Sciatic nerve (tissue), 1 donor: ENCODE measurements around a stretch of chr3.

DNA sequence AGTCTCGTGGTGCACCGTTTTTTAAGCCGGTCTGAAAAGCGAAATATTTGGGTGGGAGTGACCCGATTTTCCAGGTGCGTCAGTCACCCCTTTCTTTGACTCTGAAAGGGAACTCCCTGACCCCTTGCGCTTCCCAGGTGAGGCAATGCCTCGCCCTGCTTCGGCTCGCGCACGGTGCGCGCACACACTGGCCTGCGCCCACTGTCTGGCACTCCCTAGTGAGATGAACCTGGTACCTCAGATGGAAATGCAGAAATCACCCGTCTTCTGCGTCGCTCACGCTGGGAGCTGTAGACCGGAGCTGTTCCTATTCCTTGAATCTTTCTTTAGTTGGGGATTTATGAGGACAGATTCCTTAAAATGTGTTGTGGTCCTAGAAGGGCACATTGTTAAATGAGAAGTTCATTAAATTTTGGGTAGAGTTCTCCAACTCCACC, 60.7 kb upstream of the SYNPR start:
- PRO-cap = no peak

DNA sequence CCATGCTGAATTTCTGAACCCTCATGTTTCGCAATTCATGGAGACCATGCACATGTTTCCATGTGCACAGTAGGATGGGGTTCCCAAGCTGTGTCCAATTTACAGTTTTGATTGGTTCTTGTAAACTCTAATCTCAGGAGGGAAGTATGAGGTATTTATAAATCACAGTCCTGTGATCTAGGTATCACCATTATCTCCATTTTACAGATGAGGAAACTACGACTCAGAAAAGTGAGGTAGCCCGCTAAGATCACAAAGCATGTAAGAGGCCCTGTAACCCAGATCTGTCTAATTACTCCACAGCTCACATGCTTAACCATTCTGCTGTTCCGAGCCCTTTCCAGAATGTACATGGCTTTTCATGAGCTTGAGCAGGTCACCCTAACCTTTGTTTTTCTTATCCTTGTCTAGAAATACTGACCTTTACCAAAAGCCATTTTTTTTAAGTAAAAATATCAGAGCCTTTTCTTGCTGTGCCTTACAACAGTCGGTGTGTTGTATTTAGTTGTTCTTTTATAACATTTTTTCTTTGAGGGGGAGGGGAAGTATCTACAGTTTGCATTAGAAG, 56.6 kb downstream of the ATXN7 start:
- PRO-cap = no peak

GRCh38 chr3:63924110-63924991, 60.7 kb downstream of the ATXN7 start:
- PRO-cap = no peak

- PRO-cap = no peak
Measured at GRCh38 chr3:64013162-64013756, 10.0 kb downstream of the PSMD6 start.

DNA sequence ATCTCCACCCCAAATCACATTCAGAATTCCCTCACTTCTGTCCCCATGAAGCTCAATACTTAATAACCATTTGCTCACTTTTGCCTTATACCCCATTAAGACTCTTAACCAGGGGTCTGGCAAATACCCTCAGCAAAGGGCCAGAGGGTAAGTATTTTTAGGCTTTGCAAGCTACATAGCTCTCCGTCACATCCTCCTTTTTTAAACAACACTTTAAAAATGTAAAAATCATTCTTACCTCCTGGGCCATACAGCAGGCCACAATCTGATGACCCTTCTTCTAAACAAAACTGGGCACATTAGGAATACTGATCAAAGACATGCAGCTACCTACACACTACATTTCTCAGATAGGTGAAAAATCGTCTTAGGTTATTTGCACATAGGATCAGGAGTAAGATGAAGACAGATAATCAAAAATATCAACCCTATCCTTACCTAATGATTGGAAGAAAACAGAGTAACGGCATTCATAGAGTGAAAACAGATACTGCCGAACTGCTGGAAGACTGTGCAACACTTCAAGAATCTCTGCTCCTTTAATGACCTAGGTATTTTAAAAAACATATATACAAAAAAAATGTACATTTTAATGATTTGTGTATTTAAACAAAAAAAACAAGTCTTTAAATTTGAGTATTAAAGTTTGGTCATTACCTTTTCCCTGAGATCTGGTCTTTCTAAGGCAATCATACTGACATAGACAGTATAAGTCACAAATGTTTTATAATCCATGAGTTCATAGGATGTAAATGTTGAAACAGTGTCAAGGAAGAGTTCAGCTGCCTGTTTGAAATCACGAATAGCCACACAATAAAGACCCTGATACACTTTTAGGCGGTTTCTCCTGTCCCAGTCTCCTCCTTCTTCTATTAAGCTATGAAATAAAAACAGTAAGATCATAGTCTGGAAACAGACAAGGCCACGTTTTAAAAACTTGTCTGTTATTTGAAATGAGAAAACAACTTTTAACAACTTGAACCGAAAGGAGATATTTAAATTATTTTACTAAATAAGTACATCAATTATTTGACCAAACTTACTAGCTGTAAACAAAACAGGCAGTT, 4.8 kb downstream of the PSMD6 start:
- PRO-cap = no peak

DNA sequence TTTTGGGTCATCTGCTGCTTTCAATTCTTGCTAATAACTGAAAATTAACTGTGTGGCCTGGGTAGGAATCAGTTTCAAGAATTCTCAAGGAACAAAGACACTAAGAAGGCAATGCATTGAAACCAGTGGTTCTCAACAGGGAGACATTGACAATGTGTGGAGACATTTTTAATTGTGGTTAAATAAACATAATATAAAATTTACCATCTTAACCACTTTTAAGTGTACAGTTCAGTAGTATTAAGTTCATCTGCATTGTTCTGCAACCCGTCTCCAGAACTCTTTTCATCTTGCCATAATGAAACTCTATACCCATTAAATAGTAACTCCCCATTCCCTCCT, 69.4 kb upstream of the PSMD6 start:
- PRO-cap = no peak

GRCh38 chr3:64157044-64157750, 68.1 kb downstream of the PRICKLE2 start:
- PRO-cap = no peak

GRCh38 chr3:64213902-64215133, 10.9 kb downstream of the PRICKLE2 start:
- PRO-cap = unidirectional peak, plus-strand start at chr3:64214272; bidirectional peak, plus-strand start at chr3:64214843, minus-strand start at chr3:64214797

GRCh38 chr3:64676856-64677066, 11.0 kb downstream of the ADAMTS9 start:
- PRO-cap = no peak

- PRO-cap = bidirectional peak, plus-strand start at chr3:64686077, minus-strand start at chr3:64685923
Measured at GRCh38 chr3:64685618-64686417, 2.0 kb downstream of the ADAMTS9 start.

- PRO-cap = bidirectional peak, plus-strand start at chr3:64686569, minus-strand start at chr3:64686540; bidirectional peak, plus-strand start at chr3:64686755, minus-strand start at chr3:64686726
Measured at GRCh38 chr3:64686418-64686992, 1.3 kb downstream of the ADAMTS9 start.

- PRO-cap = bidirectional peak, plus-strand start at chr3:64689050, minus-strand start at chr3:64689015
Measured at GRCh38 chr3:64688534-64689133, 834 bp upstream of the ADAMTS9 start.

- PRO-cap = no peak
Measured at GRCh38 chr3:65177734-65178338, 490.0 kb upstream of the ADAMTS9 start.

GRCh38 chr3:65493452-65493749, 545.3 kb downstream of the MAGI1 start:
- PRO-cap = no peak

DNA sequence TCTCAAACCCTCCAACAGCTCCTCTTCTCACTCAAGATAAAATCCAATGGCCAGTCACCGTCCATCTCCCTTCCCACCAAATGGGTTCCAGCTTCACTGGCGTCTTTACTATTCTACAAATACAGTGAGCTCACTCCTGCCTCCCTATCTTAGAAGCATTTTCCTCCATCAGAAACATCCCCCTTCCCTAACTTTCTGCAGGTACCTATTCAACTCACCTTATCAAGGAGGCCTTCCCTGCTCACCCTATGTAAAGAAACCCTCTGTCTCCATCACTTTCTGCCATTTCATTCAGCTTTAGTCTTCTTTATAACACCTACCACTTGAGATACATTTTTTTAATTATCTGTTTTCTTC, 342.7 kb downstream of the MAGI1 start:
- PRO-cap = no peak

GRCh38 chr3:65880727-65881363, 157.9 kb downstream of the MAGI1 start:
- PRO-cap = no peak

DNA sequence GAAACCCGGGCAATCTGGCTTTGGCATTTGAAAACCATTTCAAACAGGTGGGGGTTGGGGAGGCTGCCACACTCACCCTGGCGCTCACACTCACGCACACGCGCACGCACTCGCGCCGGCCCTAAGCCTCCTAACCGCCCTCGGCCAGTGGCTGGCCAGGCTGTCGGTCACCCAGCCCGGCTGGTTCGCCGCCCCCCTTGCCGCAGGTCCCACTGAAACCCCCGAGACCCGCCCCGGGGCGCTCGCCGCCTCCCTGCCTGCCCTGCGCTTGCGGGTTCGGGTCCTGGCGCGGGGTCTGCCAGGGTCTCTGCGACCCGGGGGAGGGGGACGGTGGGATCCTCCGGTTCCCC, 409 bp upstream of the MAGI1 start:
- PRO-cap = bidirectional peak, plus-strand start at position 245 of the sequence, minus-strand start at position 98 of the sequence

DNA sequence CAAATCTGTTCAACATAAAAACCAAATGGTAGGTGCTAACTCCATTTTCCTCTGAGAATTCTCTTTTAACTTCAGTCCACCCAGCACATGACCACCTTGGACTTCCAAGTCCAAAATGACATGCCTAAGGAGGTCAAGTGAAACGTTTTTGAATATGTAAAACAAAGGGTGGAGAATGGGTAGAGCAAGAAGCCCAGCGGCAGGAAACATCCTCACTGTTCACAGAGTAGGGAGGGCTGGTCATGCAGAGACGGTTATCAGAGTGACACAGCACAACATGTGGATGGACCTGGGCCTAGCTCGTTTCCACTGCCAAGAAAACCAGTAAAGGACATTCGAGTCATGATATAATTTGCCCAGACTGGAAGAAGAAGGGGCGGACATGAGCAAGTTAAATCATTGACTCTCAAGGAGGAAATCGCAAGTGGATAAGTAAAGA, 89.4 kb downstream of the LRIG1 start:
- PRO-cap = no peak

- PRO-cap = no peak
Measured at GRCh38 chr3:66440950-66441660, 59.7 kb downstream of the LRIG1 start.

- PRO-cap = no peak
Measured at GRCh38 chr3:66448833-66449088, 52.1 kb downstream of the LRIG1 start.